Measurements from ENCODE around the genes WWC2 and CLDN22.

DNA sequence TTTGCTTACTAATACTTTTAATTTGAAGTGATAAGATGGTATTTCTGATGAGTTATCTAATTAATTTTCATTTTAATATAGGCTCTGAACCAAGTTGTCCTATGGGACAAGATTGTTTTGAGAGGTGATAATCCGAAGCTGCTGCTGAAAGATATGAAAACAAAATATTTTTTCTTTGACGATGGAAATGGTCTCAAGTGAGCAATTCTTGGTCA, 7.2 kb downstream of the SPCS3 start:
- PRO-cap, 10 experiments, result no peak in any of the 10 experiments

GRCh38 chr4:176380582-176381295, 61.0 kb downstream of the SPCS3 start:
- PRO-cap, 10 experiments, result no peak in any of the 10 experiments

GRCh38 chr4:176782162-176782678, 10.5 kb downstream of the VEGFC start:
- PRO-cap, 10 experiments, result no peak in any of the 10 experiments

DNA sequence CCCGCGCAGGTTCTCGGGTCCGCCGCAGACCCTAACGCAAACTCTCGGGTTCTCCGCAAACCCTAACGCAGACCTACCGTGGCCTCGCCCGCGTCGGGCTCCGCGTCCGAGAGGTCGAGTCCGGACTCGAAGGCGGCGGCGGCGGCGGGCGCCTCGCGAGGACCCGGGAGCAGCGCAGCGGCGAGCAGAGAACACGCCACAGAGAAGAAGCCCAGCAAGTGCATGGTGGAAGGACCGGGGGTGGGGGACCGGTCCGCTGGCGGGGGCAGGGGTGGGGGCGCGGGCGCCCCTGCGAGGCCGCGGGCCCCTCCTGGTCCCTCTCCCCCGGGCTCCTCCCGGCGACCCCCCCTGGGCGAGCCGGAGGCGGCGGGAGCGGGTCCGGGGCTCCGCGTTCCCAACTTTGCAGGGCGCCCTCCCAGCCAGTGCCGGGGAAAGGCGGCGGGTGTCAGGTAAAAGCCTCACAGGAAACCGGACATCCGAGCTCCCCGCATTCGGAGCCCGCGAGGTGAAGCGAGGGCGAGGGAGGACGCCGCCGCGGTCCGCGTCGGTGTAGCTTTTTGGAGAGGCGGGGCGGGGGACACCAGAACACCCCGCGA, 536 bp downstream of the VEGFC start:
- PRO-cap, 10 experiments, result peak in 3 of 10 experiments; most common plus-strand start position 123 of the sequence (in 1); most common minus-strand start position 424 of the sequence (in 2)

- PRO-cap, 10 experiments, result no peak in any of the 10 experiments
Observed at GRCh38 chr4:177445533-177445860, 3.3 kb upstream of the AGA start.

DNA sequence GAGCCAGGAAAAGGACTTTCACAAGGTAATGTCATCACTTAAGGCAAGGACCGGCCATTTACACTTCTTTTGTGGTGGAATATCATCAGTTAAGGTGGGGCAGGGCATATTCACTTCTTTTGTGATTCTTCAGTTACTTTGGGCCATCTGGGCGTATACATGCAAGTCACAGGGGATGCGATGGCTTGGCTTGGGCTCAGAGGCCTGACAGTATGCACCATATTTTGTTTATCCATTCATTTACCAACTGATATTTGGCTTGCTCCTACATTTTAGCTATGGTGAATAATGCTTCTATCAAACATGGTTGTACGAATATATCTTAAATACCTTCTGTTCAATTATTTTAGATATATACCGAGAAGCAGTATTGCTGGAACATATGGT, 1728.1 kb upstream of the AGA start:
- PRO-cap, 10 experiments, result no peak in any of the 10 experiments

DNA sequence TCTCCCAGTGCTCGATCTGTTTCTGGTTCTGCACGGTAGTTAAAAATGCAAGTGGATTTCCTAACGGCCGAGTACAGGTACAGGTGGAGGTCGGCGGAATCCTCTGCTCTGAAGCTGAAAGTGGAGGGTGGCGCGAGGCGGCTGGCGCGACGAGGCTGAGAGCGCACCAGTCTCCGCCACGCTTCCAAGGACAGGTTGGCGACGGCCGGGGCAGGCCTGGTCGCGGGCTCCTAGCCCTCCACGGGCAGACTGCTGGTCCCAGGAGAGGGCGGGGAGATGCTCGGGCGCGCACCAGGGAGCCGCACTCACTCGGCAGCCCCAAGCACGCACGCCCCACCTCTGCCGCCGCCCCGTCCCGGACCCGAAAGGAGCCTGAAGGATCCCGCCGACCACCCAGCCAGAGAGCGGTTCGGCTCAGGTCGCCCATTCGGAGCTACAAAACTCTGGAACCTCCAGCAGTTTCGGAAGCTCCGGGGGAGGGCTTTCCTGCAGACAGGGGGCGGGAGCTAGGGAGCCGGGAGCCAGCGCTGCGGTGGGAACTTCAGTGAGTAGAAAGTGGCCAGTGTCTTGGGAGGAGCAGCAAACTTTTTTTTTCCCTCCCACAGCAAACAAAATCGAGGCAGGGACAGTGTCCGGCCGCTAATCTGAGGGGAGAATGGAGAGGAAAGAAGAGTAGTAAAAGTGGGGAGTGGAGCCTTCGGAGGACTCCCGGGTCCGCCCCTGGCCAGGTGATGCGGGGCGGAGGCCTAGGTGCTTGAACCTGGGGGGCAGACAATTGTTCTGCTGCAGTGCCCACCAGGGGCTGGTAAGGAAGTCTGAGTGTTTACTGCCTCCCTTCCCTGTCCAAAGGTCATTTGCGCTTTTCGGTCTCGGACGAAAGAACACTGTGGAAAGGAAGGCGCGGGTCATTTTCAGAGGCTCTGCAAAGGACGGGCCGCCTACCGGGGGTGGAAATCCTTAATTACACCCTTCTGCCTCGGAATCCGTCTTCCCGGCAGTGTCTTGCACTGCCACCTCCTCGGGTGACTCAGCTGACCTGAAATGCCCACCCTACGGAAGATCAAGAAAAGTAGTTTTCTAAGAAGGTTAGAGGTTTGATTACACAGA, 100.4 kb upstream of the TENM3 start:
- PRO-cap, 10 experiments, result peak in 3 of 10 experiments; most common plus-strand start position 551 of the sequence (in 3)

- PRO-cap, 10 experiments, result peak in 5 of 10 experiments; most common plus-strand start chr4:182449054 (in 5); most common minus-strand start chr4:182448874 (in 1)
Observed at GRCh38 chr4:182448325-182449552, 205.5 kb downstream of the TENM3 start.

GRCh38 chr4:182929357-182929706, 12.1 kb upstream of the DCTD start:
- PRO-cap, 10 experiments, result no peak in any of the 10 experiments

DNA sequence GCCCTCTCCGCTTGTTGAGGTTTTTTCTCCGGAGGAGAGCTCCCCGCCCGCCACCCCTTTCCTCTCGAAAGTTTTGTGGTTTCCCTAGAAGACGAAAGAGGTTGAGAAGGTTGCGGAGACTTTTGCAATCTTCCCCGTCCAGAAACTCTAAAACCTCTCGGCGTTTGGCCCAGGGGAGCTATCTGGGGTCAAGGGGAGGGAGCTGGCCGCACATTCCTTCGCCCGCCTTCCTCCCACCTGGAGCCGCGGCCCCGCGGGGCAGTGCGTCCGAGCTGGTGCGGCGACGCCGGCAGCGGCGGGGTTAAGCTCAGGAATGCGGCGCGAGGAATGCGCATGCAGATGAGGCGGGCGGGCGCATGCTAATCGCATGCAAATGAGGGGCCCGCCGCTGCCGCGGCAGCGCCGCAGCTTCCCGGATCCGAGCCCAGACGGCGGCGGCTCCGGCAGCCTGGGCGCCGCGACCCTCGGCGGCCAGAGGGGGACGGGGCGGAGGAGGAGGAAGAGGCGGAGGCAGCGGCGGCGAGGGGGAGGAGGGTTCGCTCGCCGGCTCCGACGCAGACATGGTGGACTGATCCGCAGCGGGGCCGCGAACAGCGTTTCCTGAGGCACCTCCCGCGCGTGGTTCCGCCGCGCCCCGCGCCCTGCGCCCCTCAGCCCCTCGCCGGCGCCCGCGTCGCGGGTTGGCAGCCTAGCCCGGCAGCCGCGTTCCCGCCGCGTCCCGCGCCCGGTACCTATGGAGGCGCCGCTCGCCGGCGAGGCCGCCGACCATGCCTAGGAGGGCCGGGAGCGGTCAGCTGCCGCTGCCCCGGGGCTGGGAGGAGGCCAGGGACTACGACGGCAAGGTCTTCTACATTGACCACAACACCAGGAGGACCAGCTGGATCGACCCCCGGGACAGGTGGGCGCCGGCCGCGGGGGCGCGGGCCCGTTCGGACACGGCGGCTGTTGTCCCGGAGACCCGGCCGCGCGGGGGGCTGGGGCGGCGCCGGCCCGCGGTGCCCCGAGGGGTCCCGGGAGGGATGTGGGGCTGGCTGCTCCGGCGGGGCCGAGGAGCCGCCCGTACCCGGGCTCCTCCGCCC, at the start of gene WWC2:
WWC2 (plus strand) TSS at position 533 of the 1,079 bp plus-strand sequence.
- PRO-cap, 10 experiments, result peak in 10 of 10 experiments; most common plus-strand start position 427 of the sequence (in 6); most common minus-strand start position 277 of the sequence (in 4)

DNA sequence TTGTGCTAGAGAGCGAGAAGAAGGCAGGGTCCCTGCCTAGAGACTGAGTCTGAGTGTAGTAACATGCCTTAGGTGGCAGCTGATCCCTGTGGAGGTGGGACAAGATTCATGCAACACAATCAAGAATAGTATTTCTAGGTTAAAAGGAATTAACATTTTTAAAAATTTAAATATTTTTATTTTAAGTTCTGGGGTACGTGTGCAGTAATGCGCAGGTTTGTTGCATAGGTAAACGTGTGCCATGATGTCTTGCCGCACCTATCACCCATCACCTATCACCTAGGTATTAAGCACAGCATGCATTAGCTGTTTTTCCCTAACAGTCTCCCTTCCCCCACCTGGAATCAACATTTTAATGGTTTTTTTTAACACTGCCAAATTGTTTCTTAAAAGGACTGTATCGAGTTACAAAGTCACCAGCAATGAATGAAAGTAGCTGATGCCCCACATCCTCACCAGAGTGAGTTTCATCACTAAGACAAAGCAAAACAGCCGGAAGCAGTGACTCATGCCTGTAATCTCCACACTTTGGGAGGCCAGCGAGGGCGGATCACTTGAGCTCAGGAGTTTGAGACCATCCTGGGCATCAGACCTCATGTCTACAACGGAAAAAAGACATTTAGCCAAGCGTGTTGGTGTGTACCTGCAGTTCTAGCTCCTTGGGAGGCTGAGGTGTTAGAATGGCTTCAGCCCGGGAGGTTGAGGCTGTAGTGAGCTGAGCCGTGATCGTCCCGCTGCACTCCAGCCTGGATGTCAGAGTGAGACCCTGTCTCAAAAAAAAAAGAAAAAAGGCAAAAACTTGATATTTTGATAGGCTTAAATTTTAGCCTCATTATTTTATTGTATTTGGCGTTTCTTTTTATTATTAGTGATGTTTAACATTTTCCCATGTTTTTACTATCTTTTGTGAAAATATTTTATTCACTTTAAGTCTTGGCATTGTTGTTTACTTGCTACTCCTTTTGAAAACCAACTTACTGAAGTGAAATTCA, 84.2 kb downstream of the WWC2 start:
- PRO-cap, 10 experiments, result no peak in any of the 10 experiments

GRCh38 chr4:183320053-183320330, at the start of gene CLDN22:
TSS of gene CLDN22 (minus strand) at chr4:183320276.
- PRO-cap, 10 experiments, result no peak in any of the 10 experiments

GRCh38 chr4:183408635-183409334, 35.7 kb upstream of the CDKN2AIP start:
- PRO-cap, 10 experiments, result no peak in any of the 10 experiments

- PRO-cap, 10 experiments, result no peak in any of the 10 experiments
Observed at GRCh38 chr4:183721743-183722078, 62.6 kb downstream of the TRAPPC11 start.

GRCh38 chr4:183830429-183831072, 74.6 kb upstream of the STOX2 start:
- PRO-cap, 10 experiments, result peak in 1 of 10 experiments; most common plus-strand start chr4:183830858 (in 1)

- PRO-cap, 10 experiments, result peak in 9 of 10 experiments; most common plus-strand start chr4:184268214 (in 6); most common minus-strand start chr4:184268284 (in 2)
Observed at GRCh38 chr4:184267658-184268753, 50.3 kb upstream of the ENPP6 start.

- PRO-cap, 10 experiments, result no peak in any of the 10 experiments
Observed at GRCh38 chr4:184339387-184339766, 121.7 kb upstream of the ENPP6 start.

DNA sequence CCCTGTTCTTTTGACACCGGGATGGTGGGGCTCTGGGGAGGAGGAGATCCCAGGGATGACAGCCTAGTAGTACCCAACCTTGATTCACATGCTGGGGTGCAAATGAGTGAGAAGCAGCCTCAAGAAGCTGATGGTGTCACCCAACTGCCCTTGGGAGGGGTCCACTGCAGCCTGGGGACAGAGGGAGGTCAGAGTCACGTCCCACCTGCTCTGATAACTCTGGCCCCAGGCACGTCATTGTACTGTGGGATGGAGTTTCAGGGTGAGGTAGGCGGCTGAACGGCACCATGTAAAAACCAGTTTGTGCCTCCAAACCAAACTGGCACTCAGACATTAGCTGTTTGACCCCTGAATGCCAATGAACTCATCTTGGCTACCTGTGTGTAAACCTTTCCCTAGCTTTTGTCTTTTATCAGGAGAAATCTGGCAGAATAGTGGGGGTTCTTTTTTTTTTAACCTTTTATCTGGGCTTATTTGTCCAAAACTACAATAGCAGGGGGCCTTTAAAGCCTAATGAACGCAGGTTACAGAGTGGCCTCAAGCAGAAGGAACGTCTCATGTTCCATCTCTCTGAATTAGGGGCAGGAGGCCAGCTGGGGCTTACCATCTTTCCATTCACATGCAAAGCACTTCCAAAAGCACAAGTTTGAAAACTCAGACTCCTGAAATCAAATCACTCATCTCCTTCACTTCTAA, 89.4 kb downstream of the IRF2 start:
- PRO-cap, 10 experiments, result no peak in any of the 10 experiments

- PRO-cap, 10 experiments, result peak in 1 of 10 experiments; most common plus-strand start chr4:184407066 (in 1); most common minus-strand start chr4:184407000 (in 1)
Observed at GRCh38 chr4:184406789-184407358, 67.5 kb downstream of the IRF2 start.

GRCh38 chr4:184412649-184413236, 61.6 kb downstream of the IRF2 start:
- PRO-cap, 10 experiments, result no peak in any of the 10 experiments

All from Metastatic Breast Carcinoma in the Brain (tissue), 10 donors.